Keratinocyte (primary cell): ENCODE measurements around the gene NAMPT.

DNA sequence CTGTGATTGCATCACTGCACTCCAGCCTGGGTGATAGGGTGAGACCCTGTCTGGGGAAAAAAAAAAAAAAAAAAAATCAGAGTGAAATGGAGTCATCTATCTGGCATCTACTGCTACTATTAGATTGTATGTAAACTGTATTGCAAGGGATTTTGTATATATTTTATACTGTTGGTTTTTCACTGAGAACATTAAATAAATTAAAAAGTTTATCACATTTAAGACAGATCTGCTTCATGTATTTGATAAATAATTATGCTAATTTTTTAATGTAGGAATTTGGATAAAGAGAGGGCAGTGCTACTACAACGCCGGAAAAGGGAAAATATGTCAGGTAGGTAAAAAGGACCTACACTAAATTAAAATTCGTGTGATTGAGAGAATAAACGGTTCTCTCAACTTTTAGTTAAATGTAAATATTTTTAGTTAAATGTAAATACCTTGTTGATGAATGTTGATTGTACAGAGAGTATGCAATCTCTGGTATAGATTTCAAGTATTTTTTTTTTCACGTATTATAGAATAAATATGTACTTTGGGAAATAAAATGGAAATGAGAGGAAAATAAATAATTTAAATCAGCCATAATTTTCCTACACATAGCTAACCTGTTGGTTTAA is 59.4 kb downstream of the KMT2E start:
CAGE:
- cytosol, long polyA minus RNA, result start-site peak on the plus strand centred at position 320 of the sequence, 50 bp wide, 11 reads
- cytosol, long polyA plus RNA, result no peak
- long polyA plus RNA, result no peak
- nucleus, long polyA minus RNA, result start-site peak on the plus strand centred at position 326 of the sequence, 14 bp wide, 18 reads
- nucleus, long polyA plus RNA, result no peak

CAGE:
- cytosol, long polyA minus RNA, result no peak
- cytosol, long polyA plus RNA, result no peak
- long polyA plus RNA, result no peak
- nucleus, long polyA minus RNA, result no peak
- nucleus, long polyA plus RNA, result no peak
These were observed 77.0 kb downstream of the KMT2E start for GRCh38 chr7:105090925-105091558.

CAGE:
- cytosol, long polyA minus RNA, result no peak
- cytosol, long polyA plus RNA, result no peak
- long polyA plus RNA, result no peak
- nucleus, long polyA minus RNA, result no peak
- nucleus, long polyA plus RNA, result no peak
These were observed 119.4 kb downstream of the SRPK2 start for GRCh38 chr7:105269287-105269768.

DNA sequence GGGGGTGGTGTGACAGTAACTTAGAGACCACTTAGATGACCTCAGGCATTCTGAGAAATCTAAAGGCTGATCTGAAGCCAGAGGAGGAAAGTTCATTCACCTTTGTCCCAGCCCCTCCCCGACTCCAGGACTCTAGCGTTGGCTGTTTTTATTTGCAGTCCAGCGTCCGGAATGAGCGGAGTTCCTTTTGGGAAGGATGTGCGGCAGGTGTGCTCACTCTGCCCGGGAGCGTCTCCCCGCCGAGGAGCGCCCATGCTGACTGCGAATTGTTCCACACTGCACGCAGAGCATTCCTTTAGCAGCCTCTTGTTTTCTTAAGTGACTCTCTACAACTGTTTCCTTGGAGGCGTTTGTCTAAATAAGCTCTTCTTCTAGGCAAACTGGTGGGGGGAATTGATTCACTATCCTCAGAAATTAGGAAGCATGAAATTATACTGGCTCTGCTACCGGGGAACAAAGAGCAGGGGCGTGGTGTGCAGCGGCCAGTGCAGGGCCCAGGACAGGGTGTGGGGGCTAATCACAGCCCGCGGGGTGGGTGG is 46.3 kb downstream of the SYPL1 start:
CAGE:
- cytosol, long polyA minus RNA, result no peak
- cytosol, long polyA plus RNA, result no peak
- long polyA plus RNA, result no peak
- nucleus, long polyA minus RNA, result no peak
- nucleus, long polyA plus RNA, result no peak

DNA sequence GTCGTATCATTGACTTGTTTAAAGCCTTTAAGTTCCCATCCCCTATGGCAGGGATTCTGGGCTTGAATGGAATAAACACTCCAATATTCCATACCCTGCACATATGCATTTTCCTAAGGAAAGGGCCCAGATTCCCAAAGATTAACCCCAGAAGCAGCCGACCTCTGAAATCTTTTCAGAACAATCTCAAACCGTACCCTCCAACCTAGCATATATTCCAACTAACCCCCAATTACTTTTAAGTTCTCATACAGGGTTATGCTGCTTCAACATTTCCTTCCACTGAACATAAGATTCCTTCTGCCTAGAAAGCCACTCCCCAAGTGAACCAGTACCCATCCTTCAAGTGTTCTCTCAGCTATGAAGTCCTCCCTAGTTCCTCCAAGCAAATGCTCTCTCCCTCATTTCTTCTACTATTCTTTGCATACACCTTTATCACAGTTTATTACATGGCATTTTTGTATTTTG is 2.1 kb downstream of the SYPL1 start:
CAGE:
- cytosol, long polyA minus RNA, result no peak
- cytosol, long polyA plus RNA, result no peak
- long polyA plus RNA, result no peak
- nucleus, long polyA minus RNA, result no peak
- nucleus, long polyA plus RNA, result no peak

CAGE:
- cytosol, long polyA minus RNA, result no peak
- cytosol, long polyA plus RNA, result no peak
- long polyA plus RNA, result no peak
- nucleus, long polyA minus RNA, result no peak
- nucleus, long polyA plus RNA, result no peak
These were observed 66.1 kb upstream of the SYPL1 start for GRCh38 chr7:106178201-106178645.

DNA sequence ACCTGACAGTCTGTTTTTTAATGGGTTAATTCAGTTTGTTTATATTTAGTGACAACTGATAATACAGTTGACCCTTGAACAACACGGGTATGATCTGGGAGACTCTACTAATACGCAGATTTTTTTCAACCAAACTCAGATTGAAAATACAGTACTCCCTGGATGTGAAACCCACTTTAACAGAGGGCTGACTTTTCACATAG is 69.8 kb upstream of the SYPL1 start:
CAGE:
- cytosol, long polyA minus RNA, result no peak
- cytosol, long polyA plus RNA, result no peak
- long polyA plus RNA, result no peak
- nucleus, long polyA minus RNA, result no peak
- nucleus, long polyA plus RNA, result no peak

DNA sequence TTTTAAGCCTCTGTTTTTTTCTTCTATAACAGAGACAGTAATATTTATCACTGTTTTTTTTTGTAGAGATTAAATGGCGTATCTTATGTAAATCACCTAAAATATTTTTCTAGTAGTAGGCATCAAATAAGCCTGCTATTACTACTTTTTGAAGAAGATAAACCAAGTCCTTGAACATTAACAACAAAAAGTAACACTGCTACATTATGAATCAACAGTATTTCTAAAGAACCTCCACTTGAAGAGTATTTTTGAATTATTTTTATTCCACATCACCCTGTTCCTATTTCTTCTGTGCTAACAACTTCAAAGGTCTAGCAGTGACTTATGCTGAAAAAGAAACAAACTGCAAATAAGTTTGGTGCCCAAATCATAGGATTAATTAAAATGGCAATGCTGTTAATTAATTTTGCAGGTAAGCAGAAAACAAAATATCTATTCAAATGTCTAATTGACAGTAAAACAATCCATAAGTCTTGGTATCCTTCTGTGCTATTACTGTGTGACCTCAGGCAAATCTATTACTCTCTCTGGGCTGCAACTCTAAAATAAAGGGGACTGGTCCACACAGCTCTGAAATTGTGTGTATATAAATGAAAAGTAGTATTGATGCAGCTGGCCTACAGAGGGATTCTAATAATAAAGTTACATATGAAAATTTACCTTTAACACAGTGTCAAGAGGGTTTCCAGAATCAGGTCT is 21.9 kb downstream of the NAMPT start:
CAGE:
- cytosol, long polyA minus RNA, result no peak
- cytosol, long polyA plus RNA, result no peak
- long polyA plus RNA, result no peak
- nucleus, long polyA minus RNA, result no peak
- nucleus, long polyA plus RNA, result no peak

DNA sequence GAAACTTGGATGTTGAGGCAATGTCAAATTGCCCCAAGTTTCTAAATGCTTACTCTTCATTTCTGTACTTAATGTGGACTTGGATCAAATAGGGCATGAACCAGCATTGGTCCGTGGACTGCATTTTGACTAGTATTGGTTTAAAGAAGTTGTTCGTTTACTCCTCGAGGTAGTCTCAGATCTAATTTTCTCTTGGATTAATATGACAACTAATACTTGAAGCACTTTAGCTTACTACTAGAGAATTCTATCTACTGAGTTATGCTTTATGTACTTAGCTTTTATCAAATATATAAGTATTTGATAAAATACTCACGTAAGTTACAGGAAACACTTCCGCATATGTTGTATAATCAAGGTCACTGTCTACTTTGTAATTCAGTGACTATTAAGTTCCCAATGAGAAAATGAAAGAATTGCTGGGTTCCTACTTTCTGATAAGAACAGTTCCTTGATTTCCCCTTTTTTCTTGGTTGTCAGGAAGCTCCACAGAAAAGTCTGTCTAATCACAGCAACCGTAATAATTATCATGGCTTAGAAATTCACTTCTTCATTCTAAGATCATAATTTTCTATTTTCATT is 15.0 kb downstream of the NAMPT start:
CAGE:
- cytosol, long polyA minus RNA, result no peak
- cytosol, long polyA plus RNA, result no peak
- long polyA plus RNA, result no peak
- nucleus, long polyA minus RNA, result no peak
- nucleus, long polyA plus RNA, result no peak

DNA sequence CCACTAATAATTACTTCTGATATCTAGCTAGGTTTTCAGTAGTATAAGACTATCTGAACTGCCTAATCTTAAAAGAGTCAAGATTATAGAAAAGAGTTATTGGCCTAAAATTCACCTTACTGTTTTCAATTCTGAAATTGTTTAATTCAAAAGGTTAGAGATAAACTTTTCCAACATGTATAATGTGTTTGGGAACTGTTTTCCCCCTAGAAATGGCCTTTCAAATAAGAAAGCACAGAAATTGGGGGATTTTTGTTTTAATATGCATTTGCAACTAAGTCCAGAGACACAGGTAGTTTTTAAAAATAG is 8.8 kb downstream of the NAMPT start:
CAGE:
- cytosol, long polyA minus RNA, result no peak
- cytosol, long polyA plus RNA, result no peak
- long polyA plus RNA, result no peak
- nucleus, long polyA minus RNA, result no peak
- nucleus, long polyA plus RNA, result no peak

DNA sequence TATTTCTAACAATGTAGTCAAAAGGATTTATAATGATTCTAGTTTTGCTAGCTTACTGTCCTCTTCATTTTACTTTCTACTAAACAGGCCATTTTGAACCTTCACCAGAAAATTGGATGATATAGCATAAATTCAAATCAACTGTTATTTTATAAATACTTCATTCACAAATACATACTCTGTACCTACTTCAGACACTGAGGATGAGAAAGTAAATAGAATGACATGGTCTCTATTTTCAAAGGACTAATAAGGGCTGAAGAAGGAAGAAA is 5.4 kb downstream of the NAMPT start:
CAGE:
- cytosol, long polyA minus RNA, result no peak
- cytosol, long polyA plus RNA, result no peak
- long polyA plus RNA, result no peak
- nucleus, long polyA minus RNA, result no peak
- nucleus, long polyA plus RNA, result no peak

DNA sequence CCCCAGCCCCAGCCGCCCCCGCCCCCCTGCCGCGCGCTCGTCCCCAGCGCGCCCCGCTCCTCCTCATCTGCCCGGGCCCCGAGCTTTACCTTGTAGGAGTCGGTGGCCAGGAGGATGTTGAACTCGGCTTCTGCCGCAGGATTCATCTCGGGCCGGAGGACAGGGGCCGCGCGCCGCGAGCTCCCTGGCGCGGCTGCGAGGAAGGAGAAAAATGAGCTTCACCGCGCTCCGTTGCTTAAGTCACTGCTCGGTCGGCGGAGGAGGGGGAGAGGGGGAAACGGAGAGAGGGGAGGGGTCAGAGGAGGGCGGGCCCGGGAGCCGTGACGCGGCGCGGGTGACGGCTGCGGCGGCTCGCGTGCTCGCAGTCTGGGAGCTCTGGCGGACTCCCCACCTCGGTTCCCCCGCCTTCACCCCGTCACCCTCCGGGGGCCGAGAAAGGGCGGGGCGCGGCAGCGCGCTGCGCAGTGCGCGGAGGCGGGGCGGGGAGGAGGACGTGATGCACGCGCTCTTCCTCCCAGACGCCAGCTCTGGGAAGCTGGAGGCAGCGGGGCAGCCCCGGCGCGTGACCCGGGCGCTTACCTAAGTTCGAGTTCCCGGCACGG is at the start of gene NAMPT:
Gene NAMPT, minus strand, starts transcription at position 245 of the 602 bp plus-strand sequence.
CAGE:
- cytosol, long polyA minus RNA, result no peak
- cytosol, long polyA plus RNA, result no peak
- long polyA plus RNA, result start-site peak on the minus strand centred at position 217 of the sequence, 68 bp wide, 380 and 231 reads in 2 replicates
- nucleus, long polyA minus RNA, result start-site peak on the minus strand centred at position 227 of the sequence, 31 bp wide, 107 reads
- nucleus, long polyA plus RNA, result start-site peak on the minus strand centred at position 300 of the sequence, 235 bp wide, 473 and 480 reads in 2 replicates

DNA sequence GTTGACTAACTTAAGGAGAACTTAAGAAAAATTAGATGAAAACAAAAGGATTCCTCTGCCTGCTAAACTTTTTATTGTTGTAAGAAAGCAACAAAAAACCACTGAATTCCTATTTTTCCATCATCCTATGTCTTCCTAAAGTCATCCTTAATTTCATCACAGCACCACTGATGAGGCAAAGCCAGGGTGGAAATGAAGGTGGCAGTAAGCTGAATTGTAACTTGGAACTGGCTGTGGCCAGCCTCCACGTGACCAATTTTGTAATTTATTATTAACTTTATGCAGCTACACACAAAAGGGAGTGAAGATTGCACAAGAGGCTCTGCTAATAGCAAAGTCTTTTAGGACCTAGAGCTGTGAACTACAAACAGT is 176.5 kb downstream of the CCDC71L start:
CAGE:
- cytosol, long polyA minus RNA, result no peak
- cytosol, long polyA plus RNA, result no peak
- long polyA plus RNA, result no peak
- nucleus, long polyA minus RNA, result no peak
- nucleus, long polyA plus RNA, result no peak

GRCh38 chr7:107006923-107008024 is 37.2 kb upstream of the PRKAR2B start:
CAGE:
- cytosol, long polyA minus RNA, result no peak
- cytosol, long polyA plus RNA, result no peak
- long polyA plus RNA, result no peak
- nucleus, long polyA minus RNA, result no peak
- nucleus, long polyA plus RNA, result no peak

GRCh38 chr7:107064295-107064764 is 19.8 kb downstream of the PRKAR2B start:
CAGE:
- cytosol, long polyA minus RNA, result no peak
- cytosol, long polyA plus RNA, result no peak
- long polyA plus RNA, result no peak
- nucleus, long polyA minus RNA, result no peak
- nucleus, long polyA plus RNA, result no peak

DNA sequence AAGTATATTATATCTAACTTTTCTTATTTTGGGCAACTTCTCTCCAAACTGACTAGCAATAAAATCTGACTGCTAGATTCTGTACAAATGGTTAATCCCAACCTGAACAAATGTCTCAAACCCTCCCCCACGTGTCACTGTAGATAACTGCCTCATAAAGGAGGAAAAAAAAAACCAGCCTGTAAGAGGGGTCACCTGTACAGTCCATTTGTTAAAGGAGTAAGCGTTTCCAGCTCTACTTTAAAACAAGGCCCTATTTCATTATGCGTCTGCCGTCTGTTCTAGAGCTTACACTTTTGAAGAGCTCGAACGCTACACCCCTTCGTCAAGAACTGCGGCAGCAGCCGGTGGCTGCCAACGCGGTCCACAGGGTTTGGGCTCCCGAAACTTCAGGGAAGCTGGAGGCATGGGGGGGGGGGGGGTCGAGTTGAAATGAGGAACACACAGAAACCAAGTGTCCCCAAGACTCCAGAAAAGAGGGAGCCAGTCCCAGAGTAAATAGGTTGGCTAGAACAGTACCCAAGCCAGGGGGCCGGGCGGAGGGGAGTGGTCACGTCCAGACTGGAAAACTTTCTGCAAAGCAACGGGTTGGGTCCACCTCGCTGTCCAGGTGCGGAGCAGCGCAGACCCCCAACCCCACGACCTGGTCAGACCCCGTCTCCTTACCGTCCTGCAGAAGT is 443 bp downstream of the COG5 start:
CAGE:
- cytosol, long polyA minus RNA, result no peak
- cytosol, long polyA plus RNA, result no peak
- long polyA plus RNA, result no peak
- nucleus, long polyA minus RNA, result no peak
- nucleus, long polyA plus RNA, result no peak

CAGE:
- cytosol, long polyA minus RNA, result no peak
- cytosol, long polyA plus RNA, result no peak
- long polyA plus RNA, result no peak
- nucleus, long polyA minus RNA, result no peak
- nucleus, long polyA plus RNA, result no peak
These were observed 462 bp upstream of the BCAP29 start for GRCh38 chr7:107579633-107579934.

CAGE:
- cytosol, long polyA minus RNA, result no peak
- cytosol, long polyA plus RNA, result no peak
- long polyA plus RNA, result no peak
- nucleus, long polyA minus RNA, result no peak
- nucleus, long polyA plus RNA, result no peak
These were observed 32.2 kb downstream of the SLC26A4 start for GRCh38 chr7:107692650-107693341.

DNA sequence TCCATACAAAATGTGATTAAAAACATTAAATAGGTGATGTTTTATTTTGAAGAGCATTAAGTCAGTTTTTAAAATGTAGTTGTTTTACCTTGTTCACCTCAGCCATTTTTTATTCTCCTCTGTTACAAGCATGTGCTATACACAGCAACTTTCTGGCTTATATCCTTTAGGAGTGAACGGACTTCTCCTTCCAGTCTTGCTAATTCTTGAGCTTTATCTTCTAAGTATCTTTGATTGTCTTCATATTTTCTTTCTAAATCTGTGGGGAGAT is 32.8 kb downstream of the DLD start:
CAGE:
- cytosol, long polyA minus RNA, result start-site peak on the minus strand centred at position 189 of the sequence, 5 bp wide, 8 reads
- cytosol, long polyA plus RNA, result no peak
- long polyA plus RNA, result no peak
- nucleus, long polyA minus RNA, result start-site peak on the minus strand centred at position 123 of the sequence, 216 bp wide, 19 reads
- nucleus, long polyA plus RNA, result no peak

GRCh38 chr7:107928833-107930032 is 38.2 kb downstream of the DLD start:
CAGE:
- cytosol, long polyA minus RNA, result start-site peak on the minus strand at chr7:107929107-107929180, 8 reads; start-site peak on the minus strand at chr7:107929421-107929615, 19 reads
- cytosol, long polyA plus RNA, result no peak
- long polyA plus RNA, result no peak
- nucleus, long polyA minus RNA, result start-site peak on the minus strand at chr7:107929162-107929177, 18 reads; start-site peak on the minus strand at chr7:107929484-107929491, 34 reads; start-site peak on the minus strand at chr7:107929547-107929582, 21 reads
- nucleus, long polyA plus RNA, result no peak